ENCODE results near the genes MACROD1 and ESRRA.

DNA sequence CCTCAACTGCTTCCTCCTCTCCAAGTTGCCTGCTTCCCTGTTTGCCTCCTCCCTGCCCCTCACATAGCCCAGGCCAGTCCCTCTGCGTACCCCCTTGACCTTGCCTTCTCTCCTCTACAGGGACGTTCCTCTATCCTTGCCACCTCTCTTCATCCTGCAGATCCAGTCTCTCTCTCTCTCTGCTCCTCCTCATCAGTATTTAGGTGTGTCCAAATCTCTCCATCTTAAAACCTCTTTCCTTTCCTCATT lies 14.6 kb downstream of the SLC22A8 start:
- PRO-cap = no peak

DNA sequence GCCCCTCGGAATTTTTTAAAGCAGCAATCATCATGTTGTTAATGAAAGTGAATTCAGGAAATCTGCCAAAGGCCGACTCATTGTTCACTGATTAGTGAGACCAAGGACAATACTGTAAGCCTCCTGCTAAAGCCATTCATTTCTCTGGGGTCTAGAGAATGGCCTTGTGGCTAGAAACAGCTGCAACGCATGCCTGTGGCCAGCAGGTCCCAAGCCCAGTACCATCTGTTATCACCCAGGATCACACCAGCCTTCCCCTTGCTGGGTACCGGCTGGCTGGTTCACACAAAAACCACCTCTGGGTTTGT lies 1.2 kb downstream of the PLAAT5 start:
- PRO-cap = no peak

GRCh38 chr11:63518587-63518857 lies 12.6 kb downstream of the LGALS12 start:
- PRO-cap = no peak

- PRO-cap = bidirectional peak, plus-strand start at chr11:63689553, minus-strand start at chr11:63689333
These were observed 7.9 kb downstream of the RTN3 start for GRCh38 chr11:63689139-63689716.

DNA sequence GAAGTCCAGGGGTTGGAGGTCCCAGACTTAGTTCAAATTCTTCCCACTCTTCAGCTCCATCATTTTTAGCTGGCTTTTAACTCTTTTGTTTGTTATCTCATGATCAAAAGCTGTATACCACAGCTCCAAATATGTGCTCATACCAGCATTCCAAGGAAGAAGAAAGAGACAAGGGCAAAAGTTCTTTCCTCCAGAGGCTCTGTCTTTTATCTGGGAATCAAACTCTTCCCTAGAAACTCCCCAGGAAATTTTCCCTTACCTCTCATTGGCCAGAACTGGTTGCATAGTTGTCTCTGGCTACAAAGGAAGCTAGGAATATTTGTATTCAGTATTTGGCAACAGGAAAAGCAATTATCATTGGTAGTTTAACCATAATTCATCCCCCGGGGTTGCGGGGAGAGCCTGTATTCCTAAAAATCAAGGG lies 10.4 kb upstream of the ZFTA start:
- PRO-cap = no peak

- PRO-cap = bidirectional peak, plus-strand start at chr11:63814669, minus-strand start at chr11:63814519
These were observed 1.2 kb downstream of the SPINDOC start for GRCh38 chr11:63814415-63814949.

GRCh38 chr11:63869024-63869721 lies 30.3 kb downstream of the MARK2 start:
- PRO-cap = no peak

DNA sequence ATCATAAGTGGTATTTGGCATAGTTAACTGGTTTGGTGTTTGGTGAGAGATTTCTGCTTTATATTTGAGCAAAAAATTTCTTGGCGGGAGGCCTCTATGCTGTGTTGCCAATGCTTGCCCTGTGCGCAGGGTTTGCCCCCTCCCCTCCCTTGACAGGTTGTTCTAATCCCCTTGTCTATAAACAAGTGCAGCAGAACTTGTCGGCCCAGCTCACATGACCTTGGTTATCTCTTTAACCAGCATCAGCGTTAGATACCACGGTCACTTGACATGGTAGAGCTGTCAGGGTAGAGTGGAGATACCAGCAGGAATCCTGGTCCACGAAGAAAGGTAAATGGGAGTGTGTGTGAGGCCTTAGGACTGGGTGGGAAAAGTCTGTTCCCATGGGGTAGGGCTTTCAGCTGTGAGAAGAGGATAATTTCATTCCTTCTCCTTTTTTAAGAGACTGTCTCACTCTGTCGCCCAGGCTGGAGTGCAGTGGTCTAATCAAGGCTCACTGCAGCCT lies 35.7 kb downstream of the MARK2 start:
- PRO-cap = no peak

- PRO-cap = no peak
These were observed 7.6 kb downstream of the RCOR2 start for GRCh38 chr11:63909146-63909902.

GRCh38 chr11:63993644-63993935 lies 7.4 kb downstream of the OTUB1 start:
- PRO-cap = no peak

DNA sequence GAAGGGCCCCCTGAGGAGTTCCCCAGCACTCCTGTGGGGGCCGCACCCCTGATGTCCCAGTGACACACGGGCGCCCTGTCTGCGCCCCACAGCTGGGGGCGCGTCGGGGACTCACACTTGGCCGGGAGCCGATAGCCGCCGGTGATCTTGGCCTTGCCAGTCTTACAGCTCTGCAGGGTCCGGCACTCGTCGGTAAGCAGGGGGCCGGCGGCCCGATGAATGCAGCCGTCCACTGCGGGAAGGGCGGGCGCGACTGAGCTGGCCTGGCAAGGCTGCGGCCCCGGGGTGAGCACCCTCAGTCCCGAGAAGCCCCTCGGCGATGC lies 13.8 kb downstream of the OTUB1 start:
- PRO-cap = no peak

DNA sequence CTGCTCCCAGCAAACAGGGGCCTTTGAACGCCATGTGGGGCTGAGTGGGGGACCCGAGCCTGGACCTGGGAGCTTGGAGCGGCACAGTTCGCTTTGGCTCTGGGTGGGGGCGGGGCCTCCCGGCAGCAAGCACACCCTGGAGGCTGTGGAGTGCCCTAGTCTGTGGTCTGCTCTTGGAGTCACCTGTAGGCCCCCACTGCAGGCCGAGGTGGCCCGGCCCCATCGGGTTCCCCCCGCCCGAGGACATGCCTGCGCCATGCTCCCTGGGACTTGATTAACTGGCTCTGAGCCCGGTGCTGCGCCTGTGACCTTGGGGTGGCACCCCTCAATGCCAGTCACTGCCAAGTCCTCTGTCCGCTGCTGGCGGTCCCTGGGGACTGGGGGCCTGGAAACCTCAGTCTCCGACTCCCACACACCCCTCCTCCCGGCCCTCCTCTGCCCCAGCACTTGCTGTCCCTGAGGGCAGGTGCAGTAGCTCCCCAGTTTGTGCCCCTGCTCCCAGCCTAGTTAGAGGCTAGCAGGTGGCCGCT lies 16.7 kb upstream of the FLRT1 start:
- PRO-cap = no peak

DNA sequence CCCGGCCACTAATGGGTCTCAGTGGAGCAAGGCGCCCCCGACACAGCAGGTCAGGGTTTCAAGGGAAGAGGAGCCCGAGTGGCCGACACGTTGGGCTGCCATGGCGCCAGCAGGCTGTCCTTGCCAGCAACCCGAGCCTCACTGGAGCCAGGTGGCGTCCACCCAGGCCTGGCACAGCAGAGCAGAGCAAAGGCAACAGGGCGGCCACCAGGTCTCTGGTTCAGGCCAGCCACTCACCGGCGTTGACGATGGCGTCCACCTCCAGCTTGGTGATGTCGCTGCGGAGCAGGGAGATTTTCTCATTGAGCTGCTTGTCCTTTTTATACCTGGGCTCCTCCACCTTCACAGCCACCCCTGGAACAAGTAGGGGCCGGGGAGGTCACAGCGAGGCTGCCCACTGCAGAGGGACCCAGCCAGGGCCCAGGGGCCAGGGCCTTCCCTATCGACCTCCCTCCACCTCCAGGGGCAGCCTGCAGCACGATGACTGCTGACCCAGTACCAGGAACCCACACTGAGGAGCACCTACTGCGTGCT lies 14.8 kb downstream of the MACROD1 start:
- PRO-cap = no peak

- PRO-cap = unidirectional peak, plus-strand start at chr11:64165695; bidirectional peak, plus-strand start at chr11:64166238, minus-strand start at chr11:64166091
These were observed at the start of gene MACROD1 for GRCh38 chr11:64165535-64166283. TSS of gene MACROD1 (minus strand) at chr11:64166113.

DNA sequence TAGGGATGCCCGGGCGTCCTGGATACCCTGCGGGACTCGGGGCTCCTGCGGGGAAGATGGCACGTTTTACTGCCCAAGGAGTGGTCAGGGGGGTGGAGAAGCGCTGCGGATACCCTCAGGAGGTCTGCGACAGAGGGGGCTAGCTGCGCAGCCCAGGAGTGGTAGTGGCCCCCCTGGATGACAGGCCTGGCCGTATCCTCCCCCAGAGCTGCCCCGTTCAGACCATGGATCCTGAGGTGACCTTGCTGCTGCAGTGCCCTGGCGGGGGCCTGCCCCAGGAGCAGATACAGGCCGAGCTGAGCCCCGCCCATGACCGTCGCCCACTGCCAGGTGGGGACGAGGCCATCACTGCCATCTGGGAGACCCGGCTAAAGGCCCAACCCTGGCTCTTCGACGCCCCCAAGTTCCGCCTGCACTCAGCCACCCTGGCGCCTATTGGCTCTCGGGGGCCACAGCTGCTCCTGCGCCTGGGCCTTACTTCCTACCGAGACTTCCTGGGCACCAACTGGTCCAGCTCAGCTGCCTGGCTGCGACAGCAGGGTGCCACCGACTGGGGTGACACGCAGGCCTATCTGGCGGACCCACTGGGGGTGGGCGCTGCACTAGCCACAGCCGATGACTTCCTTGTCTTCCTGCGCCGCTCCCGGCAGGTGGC lies 482 bp downstream of the NUDT22 start:
- PRO-cap = bidirectional peak, plus-strand start at position 477 of the sequence, minus-strand start at position 255 of the sequence

GRCh38 chr11:64244985-64246019 lies 1.4 kb downstream of the PPP1R14B start:
- PRO-cap = unidirectional peak, plus-strand start at chr11:64245840; bidirectional peak, plus-strand start at chr11:64245956, minus-strand start at chr11:64245923

GRCh38 chr11:64249183-64250062 lies 1.9 kb upstream of the PLCB3 start:
- PRO-cap = no peak

DNA sequence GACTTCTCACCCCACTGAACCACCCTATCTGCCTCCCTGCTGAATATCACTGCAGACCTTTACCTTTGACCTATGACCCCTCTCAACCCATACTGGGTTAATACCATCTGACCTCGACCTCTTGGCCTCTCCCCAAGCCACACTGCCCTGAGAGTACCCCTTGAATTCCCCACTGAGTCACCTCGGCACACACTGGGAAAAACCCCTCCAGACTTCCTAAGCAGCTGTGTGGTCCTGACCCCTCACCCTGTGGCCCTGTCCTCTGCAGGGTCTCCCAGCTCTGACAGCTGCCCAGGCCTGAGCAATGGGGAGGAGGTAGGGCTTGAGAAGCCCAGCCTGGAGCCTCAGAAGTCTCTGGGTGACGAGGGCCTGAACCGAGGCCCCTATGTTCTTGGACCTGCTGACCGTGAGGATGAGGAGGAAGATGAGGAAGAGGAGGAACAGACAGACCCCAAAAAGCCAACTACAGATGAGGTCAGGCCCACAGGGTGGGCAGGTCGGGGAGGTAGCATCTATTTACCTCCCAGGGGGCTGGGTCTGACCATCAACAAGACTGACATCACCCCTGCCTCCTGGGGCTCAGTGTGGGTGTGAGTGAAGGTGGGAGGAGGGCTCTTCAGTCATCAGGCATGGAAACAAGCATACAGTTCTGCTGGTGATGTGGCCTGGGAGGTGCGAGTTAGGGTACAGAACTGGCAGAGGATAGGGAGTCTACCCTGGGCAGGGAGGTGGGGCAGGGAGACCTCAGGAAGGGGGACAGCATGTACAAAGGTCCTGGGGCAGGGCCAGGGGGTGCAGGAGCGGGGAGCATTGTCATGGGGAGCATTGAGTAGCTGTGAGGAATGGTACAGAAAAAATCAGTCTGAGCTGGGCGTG lies 8.7 kb downstream of the PLCB3 start:
- PRO-cap = no peak

- PRO-cap = no peak
These were observed 318 bp downstream of the BAD start for GRCh38 chr11:64284206-64284487.

GRCh38 chr11:64305477-64305632 lies at the start of gene ESRRA:
TSS of gene ESRRA (plus strand) at chr11:64305524.
- PRO-cap = bidirectional peak, plus-strand start at chr11:64305576, minus-strand start at chr11:64305189

All from REH cell (cell line).